Measurements from ENCODE around the genes NTMT1 and TOR1A.

GRCh38 chr9:129625847-129626641 lies at the start of gene NTMT1:
NTMT1 (plus strand) TSS chr9:129626163.
- PRO-cap: bidirectional peak, plus-strand start at chr9:129626183, minus-strand start at chr9:129626006; bidirectional peak, plus-strand start at chr9:129626491, minus-strand start at chr9:129626401
- CAGE, long polyA plus RNA: start-site peak on the plus strand at chr9:129626153-129626193, 124 and 122 reads in 2 replicates

DNA sequence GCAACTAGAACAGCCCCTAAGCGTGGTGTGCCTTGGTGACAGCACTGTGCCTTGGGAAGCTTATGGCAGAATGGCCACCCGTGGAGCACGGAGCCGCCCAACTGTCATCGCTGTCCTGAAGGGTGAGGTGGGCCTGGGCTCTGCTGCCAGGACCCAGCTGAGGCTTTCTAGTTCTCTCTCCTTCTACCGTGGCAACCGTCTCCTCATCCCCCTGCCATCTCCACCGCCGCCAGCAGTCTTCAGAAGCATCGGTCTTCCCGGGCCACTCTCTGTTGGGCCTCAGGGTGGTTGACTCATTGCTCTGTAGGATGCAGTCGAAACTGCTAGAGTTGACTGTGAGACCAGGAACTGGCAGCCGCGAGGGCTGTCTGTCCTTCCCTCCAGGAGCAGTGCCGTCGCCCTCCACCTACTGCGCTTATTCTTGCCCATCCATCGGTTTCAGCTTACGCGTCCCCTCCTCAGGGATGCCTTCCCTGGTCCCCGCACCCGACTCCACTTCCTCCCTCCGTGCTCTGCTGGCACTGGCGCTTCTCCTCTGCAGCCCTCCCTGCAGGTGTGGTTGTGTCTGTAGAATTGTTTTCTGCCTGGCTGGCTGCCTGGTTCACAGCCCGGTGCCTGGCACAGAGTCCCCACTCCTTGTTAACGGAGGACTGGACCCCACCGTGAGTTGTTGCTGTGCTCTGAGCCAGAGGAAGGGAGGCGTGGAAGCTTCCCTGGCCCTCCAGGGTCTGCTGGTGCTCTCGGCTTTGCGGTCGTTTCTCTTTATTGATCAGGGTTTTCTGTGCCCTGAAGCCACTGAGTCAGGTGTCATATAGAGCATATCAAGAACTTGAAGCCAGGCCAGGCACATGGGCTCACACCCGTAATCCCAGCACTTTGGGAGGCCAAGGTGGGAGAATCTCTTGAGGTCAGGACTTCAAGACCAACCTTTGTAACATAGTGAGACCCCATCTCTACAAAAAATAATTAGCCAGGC lies 5.7 kb downstream of the NTMT1 start:
- PRO-cap: no peak
- CAGE, long polyA plus RNA: no peak

DNA sequence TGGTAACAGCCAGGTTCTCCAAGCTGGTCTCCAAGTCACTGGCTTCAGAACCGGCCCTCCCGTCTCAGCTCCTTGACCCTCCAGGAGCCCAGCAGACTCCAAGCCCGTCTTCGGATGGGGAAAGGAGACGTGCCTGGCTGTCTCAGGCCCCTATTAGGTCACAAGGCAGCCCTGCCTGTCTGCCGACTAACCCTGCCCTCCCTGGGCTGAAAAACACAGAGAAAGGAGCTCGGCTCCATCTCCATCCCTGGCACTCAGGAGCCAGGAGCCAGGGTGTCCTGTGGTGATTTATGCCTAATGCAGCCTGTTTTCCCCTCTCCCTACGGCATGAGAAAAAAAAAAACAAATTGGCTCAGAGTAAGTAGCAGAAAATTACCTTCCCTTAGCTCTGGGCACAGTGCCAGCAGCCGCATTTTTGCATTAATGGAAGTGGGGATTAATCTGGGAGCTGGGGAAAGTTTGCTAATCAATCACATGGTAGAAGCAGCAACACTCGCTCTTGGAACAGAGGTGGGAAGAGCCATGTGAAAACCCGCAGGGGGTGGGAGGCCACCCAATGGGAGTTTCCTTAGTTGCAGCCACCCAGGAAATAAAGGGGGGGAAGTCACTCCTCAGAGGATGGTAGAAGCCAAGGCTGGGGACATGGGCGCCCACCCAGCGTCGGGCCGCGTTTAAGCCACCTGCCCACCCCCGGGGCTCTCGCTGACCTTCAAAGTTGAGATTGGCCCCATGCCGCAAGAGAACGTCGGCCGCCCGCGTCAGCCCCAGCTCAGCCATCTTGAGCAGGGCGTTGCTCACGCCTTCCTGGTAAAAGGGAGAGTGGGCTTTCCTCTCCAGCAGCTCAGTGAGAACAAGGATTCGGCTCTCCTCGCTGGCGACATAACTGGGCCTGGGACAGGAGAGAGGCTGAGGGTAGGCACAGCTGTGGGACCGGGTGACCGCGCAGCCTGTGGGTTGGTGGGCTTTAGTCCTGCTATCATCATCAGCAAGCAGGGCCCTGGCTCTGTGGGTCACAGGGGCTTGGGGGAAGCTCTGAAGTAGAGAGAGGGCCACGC lies 1.8 kb downstream of the ASB6 start:
- PRO-cap: no peak
- CAGE, long polyA plus RNA: no peak

DNA sequence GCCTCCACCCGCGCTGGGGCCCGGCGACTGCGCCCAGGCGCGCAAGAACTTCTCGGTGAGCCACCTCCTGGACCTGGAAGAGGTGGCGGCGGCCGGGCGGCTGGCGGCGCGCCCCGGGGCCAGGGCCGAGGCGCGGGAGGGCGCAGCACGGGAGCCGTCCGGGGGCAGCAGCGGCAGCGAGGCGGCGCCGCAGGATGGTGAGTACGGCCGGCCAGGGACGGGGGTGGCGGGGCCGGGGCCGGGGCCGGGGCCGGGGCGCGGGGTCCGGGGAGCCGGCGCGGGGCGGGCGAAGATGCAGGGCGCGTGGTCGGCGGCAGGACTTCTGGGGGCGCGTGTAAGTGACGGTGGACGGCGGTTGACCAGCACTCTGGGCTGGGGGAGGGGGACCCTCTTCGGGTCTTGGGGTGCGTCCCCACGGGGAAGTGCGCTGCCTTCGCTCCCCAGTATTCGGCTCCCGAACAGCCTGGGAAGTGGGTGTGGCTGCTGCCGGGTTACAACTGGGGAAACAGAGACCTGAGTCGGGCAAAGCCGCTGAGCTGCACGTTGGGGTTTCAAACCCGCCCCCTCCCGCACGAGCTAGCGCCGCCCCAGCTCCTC lies 581 bp downstream of the PRRX2 start:
- PRO-cap: no peak
- CAGE, long polyA plus RNA: no peak

DNA sequence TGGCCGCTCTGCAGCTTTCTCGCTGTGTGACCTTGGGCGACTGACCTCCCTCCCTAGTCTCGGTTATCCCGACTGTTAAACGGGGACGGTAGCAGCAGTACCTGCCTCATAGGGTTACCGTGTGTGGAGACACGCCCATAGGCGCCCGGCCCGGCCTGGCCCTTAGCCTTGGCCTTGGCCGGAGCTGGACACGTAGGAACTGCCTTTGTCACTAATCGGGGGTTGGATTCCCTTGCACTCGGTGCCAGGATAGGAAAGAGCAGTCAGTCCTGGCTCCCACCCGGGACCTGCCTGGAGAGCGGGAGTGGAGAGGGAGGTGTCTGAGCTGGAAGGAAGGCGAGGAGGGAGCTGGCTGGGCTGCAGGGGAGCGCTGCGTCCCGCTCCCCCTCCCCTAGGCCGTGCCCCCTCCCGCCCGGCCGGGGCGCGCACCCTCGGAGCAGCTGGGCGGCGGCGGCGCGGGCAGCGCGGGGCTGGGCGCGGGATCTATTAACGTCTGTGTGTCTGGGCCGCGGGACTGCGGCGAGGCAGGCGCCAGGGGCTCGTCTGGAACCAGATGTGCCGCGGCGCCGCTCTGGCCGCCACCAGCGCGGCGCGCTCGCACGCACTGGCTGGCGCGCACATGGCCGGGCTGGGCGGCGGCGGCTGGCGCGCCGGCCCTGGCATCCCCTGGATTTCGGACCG lies 31.6 kb downstream of the PRRX2 start:
- PRO-cap: no peak
- CAGE, long polyA plus RNA: no peak

- PRO-cap: bidirectional peak, plus-strand start at chr9:129824299, minus-strand start at chr9:129824115
- CAGE, long polyA plus RNA: no peak
These were observed at the start of gene TOR1A for GRCh38 chr9:129823714-129824511. TOR1A (minus strand) TSS chr9:129824136.

GRCh38 chr9:129868795-129869600 lies 33.7 kb downstream of the USP20 start:
- PRO-cap: bidirectional peak, plus-strand start at chr9:129869317, minus-strand start at chr9:129869136
- CAGE, long polyA plus RNA: no peak

GRCh38 chr9:129889494-129890024 lies 54.3 kb downstream of the USP20 start:
- PRO-cap: no peak
- CAGE, long polyA plus RNA: start-site peak on the plus strand at chr9:129889587-129889960, 7 and 21 reads in 2 replicates

DNA sequence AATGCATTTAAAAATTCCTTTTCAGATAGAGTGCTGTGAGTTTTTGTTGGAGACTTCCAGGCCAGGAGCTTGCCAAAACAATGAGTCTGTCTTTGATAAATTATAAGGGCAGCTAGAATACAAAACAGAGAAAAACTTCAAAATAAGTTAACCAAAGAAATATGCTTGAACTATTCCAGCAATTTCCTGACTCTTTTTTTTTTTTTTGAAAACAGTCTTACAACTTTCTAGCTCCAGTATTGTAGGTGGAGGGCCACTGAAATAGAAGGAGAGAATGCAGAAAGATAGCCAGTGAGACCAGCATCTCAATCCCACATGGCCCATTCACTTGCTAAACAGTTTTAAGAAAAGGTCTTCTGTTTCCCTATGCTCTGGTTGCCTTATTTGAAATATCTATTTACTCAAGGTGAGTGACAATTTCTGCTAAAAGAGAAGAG lies 103.1 kb downstream of the USP20 start:
- PRO-cap: no peak
- CAGE, long polyA plus RNA: no peak

GRCh38 chr9:129964633-129965800 lies 78.0 kb downstream of the FNBP1 start:
- PRO-cap: no peak
- CAGE, long polyA plus RNA: no peak

- PRO-cap: no peak
- CAGE, long polyA plus RNA: no peak
These were observed 64.7 kb downstream of the FNBP1 start for GRCh38 chr9:129978392-129978681.

DNA sequence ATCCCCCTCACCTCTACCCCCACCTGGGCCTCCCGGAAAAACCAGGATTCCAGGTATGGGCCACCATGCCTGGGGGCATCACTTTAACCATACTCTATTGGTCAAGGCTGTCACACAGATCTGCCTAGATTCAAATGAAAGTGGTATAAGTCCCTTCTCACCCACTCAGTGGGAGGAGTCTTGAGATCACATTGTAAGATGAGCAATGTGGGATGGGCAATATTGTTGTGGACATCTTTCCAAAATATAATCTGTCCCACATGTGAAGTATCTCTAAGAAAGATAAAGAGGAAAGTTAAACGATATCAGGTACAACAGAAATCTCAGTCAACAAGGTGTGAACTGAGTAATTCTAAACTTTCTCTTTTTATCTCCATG lies 15.0 kb downstream of the FNBP1 start:
- PRO-cap: no peak
- CAGE, long polyA plus RNA: no peak

- PRO-cap: no peak
- CAGE, long polyA plus RNA: no peak
These were observed 53.2 kb upstream of the NCS1 start for GRCh38 chr9:130118766-130119549.

DNA sequence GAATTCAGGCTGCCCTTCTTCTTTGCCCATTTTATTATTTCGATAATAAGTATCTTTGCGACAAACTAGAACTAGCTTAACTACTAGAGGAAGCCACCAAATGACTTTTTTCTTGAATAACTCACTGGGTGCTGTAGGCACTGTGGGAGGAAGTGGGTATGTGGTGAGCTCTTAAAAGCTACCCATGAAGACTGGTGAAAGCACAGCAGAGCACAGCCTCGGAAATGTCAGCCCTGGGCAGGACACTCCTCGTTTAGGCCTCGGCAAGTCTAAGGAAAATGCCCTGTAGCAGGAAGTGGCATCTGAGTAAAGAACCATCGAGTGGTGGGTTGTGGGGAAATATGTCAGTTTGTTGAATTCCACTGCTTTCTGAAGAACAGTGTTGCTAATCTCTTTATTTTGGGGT lies 44.0 kb upstream of the NCS1 start:
- PRO-cap: bidirectional peak, plus-strand start at position 203 of the sequence, minus-strand start at position 160 of the sequence
- CAGE, long polyA plus RNA: no peak

GRCh38 chr9:130140505-130141127 lies 31.6 kb upstream of the NCS1 start:
- PRO-cap: no peak
- CAGE, long polyA plus RNA: no peak

DNA sequence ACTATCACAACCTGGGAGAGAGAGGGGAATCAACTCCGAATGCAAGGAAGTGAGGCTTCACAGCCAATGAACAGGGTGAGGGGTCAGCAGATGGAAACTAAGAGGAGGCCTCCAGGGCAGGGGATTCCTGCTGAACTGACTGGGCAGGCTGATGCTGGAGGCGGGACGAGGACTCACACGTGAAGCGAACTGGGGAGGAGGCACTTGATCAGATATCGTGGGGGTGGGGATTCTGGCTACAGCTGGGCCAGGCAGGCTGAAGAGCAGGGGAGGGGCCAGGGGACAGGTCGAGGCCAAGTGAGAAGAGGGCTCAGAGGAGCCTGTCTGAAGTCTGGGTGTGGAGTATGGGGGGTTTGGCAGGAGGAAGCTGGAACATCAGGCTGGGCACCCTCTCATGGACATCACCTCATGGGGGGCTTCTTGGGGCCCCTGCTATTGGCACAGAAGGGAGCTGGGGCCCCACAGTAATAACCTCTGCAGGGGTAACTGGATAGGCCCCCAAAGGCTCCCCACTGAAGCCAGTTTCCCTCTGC lies 42.2 kb downstream of the NCS1 start:
- PRO-cap: no peak
- CAGE, long polyA plus RNA: no peak

DNA sequence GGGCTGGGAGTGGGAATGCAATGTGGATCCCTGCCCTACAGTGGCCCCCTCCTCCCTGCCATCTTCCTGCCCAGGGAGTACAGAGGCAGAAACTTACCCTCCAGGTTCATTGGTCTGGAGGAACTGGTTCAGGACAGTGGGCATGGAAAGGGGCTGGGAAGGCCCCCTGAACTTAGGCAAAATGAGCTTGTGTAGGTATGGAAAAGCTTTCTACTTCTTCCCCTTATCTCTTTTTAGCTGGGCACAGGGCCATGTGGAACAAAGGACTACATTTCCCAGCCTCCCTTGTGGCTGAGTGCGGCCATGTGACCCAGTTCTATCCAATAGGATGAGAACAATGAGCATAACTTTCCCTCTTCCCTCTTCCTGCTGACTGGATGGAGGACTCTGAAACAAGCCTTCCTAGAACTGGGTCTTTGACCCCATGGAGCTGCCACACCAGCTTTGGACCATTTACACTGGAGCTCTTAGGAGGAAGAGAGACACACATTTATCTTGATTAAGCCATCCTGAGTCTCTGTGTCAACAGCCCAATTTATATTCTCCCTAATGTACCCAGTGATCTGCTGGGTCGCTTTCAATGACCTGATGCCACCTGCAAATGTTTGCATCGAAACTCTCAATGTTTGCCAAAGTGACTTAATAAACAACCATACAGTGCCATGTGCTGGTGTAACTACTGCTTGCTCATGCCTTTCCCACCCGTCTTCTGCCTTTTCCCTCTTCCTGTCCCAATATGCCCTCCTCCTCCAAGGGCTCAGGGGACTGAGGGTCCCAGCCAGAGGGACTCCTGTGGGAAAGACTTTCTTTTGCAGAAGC lies 24.9 kb upstream of the HMCN2 start:
- PRO-cap: no peak
- CAGE, long polyA plus RNA: no peak

DNA sequence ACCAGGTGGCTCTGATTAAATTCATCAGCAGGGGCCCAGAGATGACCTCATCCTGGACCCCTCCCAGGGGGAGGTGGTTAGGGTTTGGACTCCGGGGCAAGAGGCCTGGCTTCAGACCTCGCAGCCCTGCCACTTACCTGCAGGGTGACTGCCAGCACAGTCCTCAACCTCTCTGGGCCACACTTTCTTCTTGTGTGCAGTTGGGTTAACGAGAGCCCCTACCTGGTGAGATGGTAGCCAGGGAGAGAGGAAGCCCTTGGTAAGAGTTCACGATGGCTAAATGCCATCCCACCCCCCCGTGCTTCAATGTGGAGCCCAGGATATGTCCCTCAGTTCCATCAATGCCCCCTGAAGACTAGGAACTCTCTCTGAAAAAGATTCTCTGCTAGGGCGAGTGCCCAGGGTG lies 23.8 kb downstream of the HMCN2 start:
- PRO-cap: no peak
- CAGE, long polyA plus RNA: no peak

GRCh38 chr9:130318034-130318576 lies 52.5 kb downstream of the HMCN2 start:
- PRO-cap: no peak
- CAGE, long polyA plus RNA: no peak

GRCh38 chr9:130394647-130395407 lies 49.9 kb upstream of the ASS1 start:
- PRO-cap: no peak
- CAGE, long polyA plus RNA: no peak

All from B cell (primary cell).